Measurements from ENCODE around the genes ELAC2, TEKT3 and FBXW10B.

DNA sequence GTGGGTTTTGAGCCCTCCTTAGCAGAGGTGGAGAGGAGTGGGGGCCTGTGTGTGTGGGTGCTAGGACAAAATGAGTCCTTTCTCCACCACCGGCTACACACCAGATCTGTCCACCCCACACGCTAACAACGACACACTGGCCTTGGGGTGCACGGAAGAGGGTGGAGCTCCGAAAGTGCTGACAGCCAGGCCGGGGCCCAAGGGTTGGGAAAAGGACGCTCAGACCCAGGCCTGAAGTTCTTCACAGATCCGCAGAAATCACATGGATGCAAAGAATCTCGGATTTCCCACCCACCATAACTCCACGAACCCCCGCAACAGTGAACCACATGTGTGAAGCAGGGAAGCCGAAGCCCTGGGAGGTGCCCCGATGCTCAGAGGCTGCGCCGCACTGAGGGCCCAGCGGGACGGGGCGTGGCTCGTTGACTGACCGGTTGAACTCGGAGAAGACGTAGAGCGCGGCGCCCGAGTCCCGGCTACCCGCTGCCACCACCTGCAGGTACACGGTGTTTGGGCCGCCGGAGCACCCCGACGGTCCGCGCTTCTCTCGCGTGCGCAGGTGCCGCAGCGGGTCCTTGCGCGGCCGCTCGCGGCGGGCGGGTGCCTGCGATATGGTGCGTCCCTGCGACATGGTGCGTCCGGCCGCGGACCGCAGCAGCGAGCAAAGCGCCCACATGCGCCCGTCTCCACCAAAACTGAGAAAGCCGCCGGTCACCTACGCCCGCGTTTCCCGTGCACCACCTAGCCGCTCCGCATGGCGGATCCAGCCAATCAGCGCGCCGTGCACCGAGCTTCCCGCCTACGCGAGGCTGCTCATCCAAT lies at the start of gene ELAC2:
Gene ELAC2, minus strand, starts transcription at position 756 of the 822 bp plus-strand sequence.
- RRBS, result under 1% methylated on average over 35 of the region's 75 CpGs

GRCh38 chr17:13896479-13897073 lies 172.7 kb upstream of the COX10 start:
- RRBS, result no CpG with 5 or more reads among the region's 7 CpGs

- RRBS, result no CpG with 5 or more reads among the region's 15 CpGs
Measured at GRCh38 chr17:14205697-14206493, 30.8 kb downstream of the CDRT15 start.

- RRBS, result 1% methylated on average over 22 of the region's 43 CpGs
Measured at GRCh38 chr17:14301445-14301792, 538 bp downstream of the HS3ST3B1 start.

DNA sequence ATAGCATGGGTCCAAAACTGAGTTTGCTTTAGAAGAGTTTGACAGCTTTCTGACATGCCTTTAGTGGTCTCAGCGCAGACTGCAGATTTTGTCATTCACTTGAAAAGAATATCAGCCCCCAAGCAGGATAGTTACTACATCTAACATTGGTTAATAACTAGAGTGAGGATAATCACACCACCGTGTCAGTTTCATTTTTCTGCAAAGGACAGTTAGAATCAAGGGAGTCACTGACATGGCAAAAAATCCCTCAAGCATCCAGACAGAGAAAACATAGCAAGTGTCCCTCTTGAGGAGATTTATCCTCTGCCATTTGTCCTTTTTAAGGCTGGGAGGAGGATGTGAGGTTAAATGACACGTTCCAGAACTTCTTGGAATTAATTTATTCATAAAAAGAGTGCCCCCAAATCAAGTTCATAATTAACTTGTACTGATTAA lies 5.2 kb downstream of the HS3ST3B1 start:
- RRBS, result no CpG with 5 or more reads among the region's 3 CpGs

GRCh38 chr17:14308535-14309895 lies 8.1 kb downstream of the HS3ST3B1 start:
- RRBS, result 3% methylated on average over 32 of the region's 79 CpGs

DNA sequence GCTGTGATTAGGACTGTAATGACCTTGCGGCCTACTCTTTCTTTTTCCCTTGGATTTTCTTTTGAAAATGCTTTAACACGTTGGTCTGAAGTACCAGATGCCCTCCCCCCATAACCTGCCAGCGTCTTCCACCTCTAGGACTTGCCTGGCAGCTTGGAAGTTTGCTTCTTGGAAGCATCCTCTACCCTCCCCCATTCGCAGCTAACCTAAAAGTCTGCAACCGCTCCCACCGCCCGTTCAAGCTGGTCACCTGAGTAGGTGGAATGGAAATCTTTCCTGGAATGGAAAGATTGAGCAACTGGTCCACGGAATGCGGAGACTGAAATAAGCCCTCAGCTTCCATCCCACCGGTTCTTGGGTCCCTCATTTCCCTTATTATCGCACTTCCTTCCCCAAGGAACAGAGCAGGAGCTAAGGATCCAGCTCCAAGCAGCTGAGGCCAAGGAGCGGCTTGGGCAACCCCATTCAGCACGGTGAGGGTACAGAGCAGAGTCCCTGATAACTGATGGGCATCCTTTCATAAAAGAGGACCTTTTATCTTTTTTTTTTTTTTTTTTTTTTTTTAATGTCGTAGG lies 31.5 kb downstream of the HS3ST3B1 start:
- RRBS, result no CpG with 5 or more reads among the region's 14 CpGs

DNA sequence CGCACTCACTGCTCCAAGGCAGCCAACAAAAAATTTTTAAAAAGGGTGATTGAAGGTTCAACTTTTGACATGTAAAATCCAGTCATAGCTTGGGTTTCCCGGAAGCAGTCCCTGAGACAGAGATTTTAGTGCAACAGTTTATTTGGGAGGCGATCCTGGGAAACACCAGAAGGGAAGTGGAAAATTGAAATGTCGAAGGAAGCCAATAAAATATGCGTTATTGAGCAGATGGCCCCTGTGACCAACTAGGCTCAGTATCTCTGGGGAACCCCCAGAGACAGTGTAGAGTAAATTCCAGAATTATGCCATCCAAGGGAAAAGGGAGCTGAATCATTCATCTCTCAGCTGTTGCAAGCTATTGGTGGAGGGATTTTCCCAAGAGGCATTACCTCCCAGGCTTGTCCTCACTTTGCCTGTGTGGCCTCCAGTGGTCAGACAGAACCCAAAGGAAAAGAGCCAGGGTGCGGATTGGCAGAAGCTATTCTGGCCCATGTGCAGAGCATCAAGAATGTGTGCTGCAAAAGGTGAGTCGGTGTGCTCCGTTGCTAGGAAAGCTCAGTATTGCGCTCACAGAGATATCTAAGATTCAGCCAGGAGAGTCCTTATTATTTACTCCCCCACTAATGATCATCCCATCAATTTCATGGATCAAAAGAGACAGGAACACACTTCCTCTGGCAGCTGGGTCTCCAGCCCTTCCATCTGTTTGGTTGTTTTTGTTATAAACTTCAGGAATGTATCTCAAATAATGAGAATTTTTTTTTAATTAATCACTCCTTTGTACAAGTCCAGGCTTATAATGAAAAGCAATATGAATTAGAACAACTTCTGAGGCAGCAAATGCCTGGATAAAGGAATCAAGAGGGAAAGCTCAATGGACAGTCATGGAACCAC lies 73.1 kb downstream of the HS3ST3B1 start:
- RRBS, result no CpG with 5 or more reads among the region's 9 CpGs

DNA sequence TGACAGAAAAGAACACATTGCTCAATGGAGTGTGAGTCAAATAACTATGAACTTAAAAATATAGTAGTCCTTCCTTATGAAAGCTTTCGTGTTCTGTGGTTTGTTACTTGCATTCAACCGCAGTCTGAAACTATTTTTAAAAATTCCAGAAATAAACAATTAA lies 437.5 kb downstream of the HS3ST3B1 start:
- RRBS, result no CpG with 5 or more reads among the region's 2 CpGs

DNA sequence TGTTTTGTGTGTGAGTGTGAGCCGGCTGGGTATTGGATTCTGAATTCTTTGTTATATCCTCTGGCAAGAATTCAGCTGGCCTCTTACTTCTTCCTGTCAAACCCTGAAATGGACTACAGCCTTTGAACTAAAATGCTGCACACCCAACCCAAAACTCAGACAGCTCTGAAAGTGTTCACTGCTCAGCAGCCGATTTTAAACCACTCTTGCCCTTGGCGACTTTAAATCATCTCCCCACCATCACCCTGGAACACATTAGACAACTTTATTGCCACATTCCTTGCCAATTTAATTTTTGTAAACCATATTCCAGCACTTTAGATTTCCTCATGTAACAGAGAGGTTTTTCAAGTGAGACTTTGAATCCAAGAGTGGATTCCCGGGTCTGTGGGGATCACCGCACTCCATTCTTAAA lies 461.1 kb downstream of the PMP22 start:
- RRBS, result no CpG with 5 or more reads among the region's 5 CpGs

DNA sequence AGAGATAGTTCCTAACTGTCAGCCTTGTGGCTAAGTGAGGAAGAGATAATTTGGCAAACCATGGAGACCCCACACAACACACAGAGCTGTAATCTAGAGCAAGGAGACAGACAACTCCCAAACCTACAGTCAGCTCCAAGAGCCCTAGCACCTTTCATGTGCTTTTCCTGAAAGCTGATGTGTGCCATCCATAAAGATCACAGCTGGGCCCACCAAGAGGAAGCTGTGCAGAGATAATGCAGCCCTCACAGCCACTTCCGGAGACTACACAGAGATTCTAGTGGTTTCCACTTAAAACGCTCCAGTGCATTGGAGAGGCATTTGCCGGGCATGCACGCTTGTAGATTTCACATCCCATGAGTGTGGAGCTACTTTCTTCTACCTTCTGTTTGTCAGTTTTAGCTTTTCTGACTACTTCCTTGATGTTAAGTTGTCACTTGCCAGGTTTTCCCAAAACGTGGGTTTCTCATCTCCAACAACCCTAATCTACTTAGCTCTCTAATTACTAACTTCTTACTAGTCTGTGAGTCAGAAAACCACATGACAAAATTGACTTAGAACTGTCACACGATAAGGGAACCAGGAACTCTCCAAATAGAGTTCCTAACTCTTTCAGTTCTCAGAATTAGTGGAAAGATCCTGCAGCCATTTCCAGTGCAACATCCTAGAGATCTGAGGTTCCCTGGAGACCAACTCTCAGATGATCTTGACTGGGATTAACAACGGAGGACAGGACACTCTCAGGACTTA lies 28.8 kb downstream of the PMP22 start:
- RRBS, result 92% methylated on average over 3 of the region's 7 CpGs

DNA sequence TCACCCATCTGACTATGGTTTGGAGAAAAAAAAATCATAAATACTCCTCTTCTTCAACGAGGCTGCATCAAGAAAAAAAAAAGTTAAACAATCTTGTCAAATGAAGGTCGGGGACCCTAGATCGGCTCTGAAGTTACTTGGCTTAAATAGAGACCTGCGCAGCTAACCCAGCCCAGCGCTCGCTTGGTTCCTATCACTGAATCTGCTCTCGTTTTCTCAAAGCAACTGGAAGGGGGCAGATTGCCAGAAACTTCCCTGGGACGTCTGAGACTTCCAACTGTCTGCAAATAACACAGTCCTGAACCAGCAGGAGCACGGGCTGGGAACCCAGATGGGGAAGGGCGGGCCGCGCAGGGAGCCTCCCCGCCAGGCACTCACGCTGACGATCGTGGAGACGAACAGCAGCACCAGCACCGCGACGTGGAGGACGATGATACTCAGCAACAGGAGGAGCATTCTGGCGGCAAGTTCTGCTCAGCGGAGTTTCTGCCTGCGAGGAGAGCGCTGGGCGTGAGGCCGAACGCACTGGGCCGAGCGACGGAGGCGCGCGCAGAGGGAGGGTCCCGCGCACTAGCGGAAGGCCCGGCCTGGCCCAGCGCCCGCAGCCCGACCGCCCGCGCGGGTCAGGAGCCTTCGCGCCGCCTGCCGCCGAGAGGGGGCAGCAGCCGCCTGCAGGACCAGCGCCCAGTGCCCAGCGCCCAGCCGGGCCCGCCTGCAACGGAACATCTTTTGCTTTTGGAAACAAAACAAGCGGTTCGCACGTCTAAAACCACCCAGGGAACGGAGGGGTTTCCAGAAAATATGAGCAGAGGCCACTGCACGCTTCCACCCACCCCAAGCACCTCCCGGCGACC lies 4.6 kb downstream of the PMP22 start:
- RRBS, result 10% methylated on average over 2 of the region's 63 CpGs

GRCh38 chr17:15263037-15263862 lies 1.9 kb downstream of the PMP22 start:
- RRBS, result 0% methylated on average over 5 of the region's 35 CpGs

DNA sequence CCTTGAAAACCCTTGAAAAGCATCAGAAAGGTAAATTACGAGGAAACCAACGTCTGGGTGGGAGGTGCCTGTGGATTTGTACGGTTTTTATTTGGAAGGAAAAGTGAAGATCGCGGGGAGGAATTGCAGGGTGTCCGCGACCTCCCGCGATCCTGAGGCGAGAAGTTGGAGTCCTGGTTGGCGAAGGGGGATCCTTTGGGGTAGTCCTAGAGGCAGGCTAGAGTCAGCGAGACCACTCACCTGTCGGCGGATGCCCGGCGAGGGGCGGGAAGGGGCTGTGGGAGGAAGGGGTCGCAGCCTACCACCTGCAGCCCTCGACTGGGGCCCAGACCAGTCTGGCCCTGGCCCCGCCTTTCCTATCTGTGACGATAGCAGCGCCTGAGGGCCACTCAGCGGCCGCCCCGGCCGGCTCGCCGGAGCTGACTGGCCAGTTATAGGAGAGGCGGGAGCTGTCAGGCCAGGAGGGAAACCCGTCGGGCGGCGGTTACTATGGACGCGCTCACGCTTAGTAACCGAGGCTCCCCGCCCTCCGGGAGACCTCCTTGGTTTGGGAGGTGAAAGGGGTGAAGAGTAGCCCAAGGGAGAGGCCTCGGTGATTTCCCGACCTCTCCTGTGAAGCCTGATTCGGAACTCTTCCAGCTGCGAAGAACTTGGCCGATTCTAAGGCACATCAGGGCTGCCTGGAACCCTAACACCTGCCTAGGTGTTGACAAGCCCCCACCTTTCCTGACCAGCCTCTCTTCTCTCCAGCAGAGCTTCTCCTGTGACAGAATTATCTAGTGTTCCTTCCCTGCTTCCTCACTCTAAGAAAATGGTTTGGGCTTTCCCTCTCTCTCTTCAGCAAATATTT lies at the start of gene TEKT3:
Gene TEKT3, minus strand, starts transcription at position 320 of the 850 bp plus-strand sequence.
- RRBS, result 29% methylated on average over 7 of the region's 44 CpGs

DNA sequence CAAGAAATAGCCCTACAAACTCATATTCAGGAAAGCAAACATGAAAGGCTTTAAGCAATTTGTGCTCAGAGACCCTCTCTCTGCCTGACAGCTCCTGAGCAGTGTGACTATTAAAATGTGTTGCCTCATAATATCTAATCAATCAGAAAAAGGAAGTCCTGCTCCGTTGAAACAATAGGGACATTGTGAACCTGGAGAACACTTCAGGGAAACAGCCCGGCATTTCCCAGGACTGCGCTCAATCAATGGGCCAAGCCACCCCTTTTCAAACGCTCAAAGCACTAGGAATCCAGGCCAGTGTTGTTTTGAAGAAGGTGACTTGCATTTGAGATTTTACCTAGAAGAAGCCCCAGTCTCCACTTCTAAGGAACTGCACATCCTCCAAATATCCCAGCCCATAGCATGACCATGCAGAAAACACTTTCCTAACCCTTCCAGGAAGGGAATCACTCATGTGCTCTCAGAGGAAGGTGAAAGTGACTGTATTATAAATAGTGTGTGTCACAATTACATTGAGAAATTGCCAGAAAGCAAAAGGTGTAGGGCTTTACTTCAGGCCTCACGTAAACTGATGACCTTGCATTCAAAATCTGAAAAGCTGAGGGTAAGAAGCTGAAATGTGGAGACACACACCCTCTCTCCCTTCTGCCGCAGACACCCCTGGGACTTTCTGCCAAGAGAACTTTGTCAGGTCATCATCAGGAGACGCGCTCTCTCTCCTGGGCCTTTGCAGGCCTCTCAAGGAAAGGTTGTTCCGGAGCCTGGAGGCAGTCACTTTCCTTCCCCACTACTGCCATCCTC lies 19.3 kb downstream of the CDRT4 start:
- RRBS, result no CpG with 5 or more reads among the region's 9 CpGs

DNA sequence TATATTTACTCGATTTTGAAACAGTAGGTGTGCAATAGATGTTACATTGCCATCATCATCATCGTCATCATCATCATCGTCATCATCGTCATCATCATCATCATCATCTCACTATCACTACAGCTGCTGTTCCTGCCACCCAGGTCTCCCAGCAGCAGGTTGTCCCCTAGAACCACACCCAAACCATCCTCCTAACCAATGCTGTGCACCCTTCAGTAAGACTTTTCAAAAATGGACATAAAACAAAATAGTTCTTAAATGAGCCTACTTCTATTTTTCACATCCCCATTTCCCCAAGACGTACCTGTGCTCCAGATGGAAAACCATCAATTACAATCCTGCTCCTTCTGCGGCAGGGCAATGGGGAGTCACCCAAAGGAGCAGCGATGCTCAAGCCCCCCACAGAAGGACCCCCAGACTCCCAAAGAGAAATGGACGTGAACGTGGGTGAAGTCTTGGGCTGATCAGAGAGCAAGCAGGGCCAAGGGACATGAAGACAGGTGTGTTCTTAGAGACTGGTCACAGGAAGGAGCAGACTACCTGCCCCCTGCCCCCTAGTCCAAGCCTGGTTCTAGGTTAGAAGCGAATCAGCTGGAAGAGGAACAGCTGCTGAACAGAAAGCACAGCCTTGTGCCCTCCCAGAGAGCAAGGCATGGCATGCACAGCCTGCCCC lies 25.0 kb upstream of the CDRT4 start:
- RRBS, result no CpG with 5 or more reads among the region's 10 CpGs

GRCh38 chr17:15496867-15497332 lies 29.5 kb upstream of the CDRT4 start:
- RRBS, result no CpG with 5 or more reads among the region's 6 CpGs

- RRBS, result no CpG with 5 or more reads among the region's 3 CpGs
Measured at GRCh38 chr17:15512945-15513387, 45.5 kb upstream of the CDRT4 start.

DNA sequence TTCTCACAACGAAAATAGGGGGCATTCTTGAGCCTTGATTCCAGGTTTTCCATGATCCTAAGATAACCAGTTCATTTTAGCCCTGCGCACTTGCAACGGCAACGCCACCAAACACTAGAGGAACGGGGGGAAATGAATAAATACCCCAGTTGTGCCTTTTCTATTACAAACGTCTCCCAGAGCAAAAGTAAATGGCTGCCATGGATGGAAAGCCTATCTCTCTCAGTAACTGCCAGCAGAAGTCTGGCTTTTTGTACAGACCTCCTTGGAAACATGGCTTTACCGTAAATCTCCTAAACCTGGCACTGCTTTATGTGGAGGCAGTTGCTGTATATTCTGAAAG lies at the start of gene FBXW10B:
Gene FBXW10B, minus strand, starts transcription at position 245 of the 343 bp plus-strand sequence.
- RRBS, result no CpG with 5 or more reads among the region's 7 CpGs

DNA sequence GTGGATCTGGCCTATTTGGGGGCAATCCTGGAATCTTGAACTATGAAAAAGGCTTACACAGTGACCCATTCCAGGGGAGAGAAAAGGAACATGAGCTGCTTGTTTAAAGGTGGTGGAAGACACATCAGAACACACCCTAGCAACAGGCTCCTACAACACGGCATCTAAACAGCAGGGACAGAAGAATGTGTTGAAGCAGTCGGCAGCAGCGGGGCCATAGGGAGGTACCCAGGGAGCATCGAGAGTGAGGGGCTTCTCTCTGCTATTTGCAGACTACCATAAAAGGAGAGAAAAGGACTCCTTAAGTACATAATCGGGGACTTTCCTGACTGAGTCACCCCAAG lies 26.3 kb upstream of the FBXW10B start:
- RRBS, result no CpG with 5 or more reads among the region's 5 CpGs

All from AG08470 (cell line).